Gastrocnemius medialis (tissue), 3 donors: ENCODE results near the genes DDX5 and PRKCA.

GRCh38 chr17:64074192-64074757 is 53.8 kb upstream of the ICAM2 start:
- PRO-cap, result no peak
- RAMPAGE, long total RNA, 3 experiments, result no peak in any of the 3 experiments

DNA sequence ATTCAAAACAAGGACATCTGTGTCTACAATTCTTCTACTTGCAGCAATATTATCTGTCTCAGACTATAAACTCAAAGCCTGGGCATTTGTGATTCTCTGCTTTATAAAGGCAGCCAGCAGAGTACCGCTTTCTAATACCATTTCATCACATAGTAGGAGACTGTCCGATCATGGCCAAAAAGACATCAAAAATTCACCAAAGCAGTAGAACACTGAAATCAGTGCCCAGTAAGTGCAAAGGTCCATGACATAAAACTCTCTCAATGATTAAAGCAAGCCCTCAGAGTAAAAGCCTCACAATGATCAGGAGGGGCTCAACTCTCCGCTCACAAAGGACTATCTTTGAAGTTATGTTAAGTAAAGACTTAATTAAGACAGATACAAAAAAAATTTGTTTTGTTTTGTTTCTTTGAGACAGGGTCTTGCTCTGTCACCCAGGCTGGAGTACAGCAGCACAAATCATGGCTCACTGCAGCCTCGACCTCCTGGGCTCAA is 23.0 kb downstream of the ERN1 start:
- PRO-cap, result no peak
- RAMPAGE, long total RNA, 3 experiments, result no peak in any of the 3 experiments

GRCh38 chr17:64130243-64131057 is 506 bp upstream of the ERN1 start:
- PRO-cap, result bidirectional peak, plus-strand start at chr17:64130358, minus-strand start at chr17:64130141
- RAMPAGE, long total RNA, 3 experiments, result no peak in any of the 3 experiments

DNA sequence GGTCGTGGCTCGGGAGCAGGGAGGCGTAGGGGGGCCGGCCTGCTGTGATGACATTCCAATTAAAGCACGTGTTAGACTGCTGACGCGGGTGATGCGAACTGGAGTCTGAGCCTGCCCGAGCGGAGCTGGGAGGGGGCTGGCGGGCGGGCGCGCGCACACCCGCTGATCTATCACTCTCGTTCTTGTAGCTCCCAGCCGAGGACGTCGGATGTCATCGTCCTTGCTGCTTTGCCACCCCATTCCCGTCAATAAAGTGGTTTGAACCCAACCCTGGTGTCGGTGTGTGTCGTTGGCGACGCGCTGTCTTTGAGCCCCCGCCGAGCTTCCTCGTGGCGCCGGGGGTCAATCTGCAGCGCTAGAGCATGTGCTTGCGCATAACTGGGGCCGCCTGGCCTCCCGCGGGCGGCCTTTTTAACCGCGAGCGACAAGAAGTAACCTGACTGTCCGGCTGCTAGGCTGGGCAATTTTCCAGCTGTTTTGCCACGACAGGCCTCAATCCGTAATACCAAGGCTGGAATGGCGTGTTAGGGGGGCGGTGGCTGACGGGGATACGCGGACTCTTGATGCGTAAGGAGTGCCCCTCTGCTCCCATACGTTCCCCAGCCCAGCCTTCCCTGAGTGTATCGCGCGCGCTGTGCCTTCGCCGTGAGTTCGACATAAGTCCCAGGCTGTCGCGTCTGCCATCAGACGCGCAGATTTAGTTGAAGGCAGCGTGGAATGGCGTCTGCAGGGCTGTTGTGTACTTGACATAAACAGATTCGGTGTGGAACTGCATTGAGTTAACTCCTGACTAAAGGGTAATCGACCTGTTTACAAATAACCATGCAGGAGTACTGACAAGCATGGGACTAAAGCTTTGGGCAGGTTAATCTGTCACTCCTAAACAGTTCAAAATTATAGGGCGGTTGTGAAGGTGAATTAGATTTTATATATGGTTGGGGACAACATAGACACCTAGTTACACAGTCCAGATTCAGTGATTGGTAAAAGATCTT is 16.4 kb upstream of the ERN1 start:
- PRO-cap, result bidirectional peak, plus-strand start at position 637 of the sequence, minus-strand start at position 479 of the sequence
- RAMPAGE, long total RNA, 3 experiments, result no peak in any of the 3 experiments

GRCh38 chr17:64230493-64231674 is 32.2 kb downstream of the TEX2 start:
- PRO-cap, result no peak
- RAMPAGE, long total RNA, 3 experiments, result no peak in any of the 3 experiments

GRCh38 chr17:64499672-64500429 is 3.0 kb upstream of the POLG2 start:
- PRO-cap, result no peak
- RAMPAGE, long total RNA, 3 experiments, result no peak in any of the 3 experiments

GRCh38 chr17:64502803-64503741 is 3.0 kb downstream of the DDX5 start:
- PRO-cap, result no peak
- RAMPAGE, long total RNA, 3 experiments, result no peak in any of the 3 experiments

DNA sequence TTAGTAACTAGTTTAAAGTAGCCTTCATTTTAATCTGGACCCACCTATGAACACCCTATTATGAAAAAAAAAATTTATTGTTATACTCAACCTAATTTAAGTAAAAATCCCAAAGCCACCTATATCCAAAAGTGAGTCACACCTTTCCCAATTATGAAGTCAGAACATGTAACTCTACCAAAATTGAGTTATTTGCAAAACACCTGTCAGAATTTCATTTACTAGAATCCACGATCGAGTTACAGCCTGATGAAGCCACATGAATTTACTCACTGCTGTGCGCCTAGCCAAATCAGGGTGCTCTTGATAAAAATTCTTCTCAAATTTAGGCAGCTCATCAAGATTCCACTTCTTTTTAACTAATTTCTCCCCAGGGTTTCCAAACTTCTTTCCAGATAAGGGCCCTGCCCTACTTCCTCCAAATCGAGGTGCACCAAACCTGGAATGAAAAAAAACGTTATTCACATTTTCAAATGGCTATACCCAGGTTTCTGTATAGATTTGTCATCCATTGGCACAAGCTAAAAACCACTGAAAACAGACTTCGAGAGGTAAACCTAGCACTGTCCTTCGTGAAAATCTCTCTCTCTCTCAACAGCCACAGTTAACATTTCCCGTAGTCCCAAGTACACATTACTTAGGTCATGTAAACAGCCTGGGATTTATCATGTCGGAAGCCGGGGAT is 1.5 kb downstream of the DDX5 start:
- PRO-cap, result no peak
- RAMPAGE, long total RNA, 3 experiments, result no peak in any of the 3 experiments

DNA sequence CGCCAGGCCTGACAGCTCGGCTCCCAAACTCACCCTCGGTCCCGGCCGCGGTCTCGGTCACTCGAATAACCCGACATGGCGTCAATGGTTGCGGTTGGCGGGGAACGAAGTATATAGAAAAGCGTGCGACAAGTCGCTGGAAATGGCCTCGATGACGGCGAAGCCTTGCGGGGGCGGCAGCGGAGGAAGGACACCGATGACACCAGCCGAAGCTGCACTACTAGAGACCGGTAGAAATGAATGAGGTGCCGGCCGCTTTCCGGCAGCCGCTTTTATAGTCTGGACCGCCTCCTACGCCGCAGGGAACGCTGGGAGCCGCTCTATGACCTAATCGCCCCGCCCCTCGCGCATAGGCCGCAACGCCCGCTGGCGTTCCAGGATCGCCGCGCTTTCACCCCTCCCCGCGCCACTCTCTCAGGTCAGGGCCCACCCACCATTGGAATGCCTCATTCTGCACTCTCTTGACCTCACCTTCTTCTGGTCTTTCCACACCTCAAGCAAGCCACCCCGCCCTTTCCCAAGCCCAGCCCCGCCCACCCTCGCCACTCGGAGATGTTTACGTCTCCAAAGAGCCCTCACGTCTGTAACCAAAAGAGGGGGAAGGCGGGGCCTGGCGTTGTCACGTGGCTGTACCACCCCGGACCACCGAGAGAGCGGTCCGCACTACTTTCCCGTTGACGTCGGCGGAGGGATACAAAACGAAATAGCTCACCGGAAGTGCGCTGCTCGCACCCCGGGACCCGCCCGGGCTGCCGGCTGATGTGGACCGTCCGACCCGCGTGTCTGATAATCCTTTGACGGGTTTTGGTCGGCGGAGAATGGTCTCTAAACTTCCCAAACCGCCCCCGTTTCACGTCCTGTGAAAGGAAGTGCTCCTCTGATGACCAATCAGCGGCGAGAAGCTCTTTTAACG is at the start of gene DDX5:
DDX5 (minus strand) TSS at position 247 of the 913 bp plus-strand sequence.
- PRO-cap, result bidirectional peak, plus-strand start at position 359 of the sequence, minus-strand start at position 247 of the sequence; bidirectional peak, plus-strand start at position 731 of the sequence, minus-strand start at position 796 of the sequence
- RAMPAGE, long total RNA, 3 experiments, result start-site peak on the plus strand in 1 of 3 experiments, centred at position 741 of the sequence, 11 reads per replicate; start-site peak on the minus strand in 3 of 3 experiments, centred at positions 241 to 818 of the sequence, 9 to 3,023 reads per replicate

DNA sequence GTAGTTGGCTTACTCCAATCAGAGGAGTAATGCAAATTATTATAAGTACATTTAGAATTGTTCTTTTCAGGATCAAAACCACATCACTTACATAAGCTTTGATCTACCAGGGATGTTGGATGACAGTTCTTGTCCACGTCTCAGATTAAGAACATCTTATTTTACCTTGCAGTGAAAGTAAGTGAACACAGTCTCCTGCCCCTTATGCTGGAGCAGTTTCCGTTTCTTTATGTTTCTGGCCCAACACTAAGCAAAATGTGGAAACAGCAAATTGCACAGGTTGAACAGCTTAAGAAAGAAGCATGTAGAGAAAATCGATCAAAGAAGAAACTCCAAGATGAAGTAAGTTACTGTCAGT is 25.9 kb downstream of the CEP95 start:
- PRO-cap, result no peak
- RAMPAGE, long total RNA, 3 experiments, result no peak in any of the 3 experiments

DNA sequence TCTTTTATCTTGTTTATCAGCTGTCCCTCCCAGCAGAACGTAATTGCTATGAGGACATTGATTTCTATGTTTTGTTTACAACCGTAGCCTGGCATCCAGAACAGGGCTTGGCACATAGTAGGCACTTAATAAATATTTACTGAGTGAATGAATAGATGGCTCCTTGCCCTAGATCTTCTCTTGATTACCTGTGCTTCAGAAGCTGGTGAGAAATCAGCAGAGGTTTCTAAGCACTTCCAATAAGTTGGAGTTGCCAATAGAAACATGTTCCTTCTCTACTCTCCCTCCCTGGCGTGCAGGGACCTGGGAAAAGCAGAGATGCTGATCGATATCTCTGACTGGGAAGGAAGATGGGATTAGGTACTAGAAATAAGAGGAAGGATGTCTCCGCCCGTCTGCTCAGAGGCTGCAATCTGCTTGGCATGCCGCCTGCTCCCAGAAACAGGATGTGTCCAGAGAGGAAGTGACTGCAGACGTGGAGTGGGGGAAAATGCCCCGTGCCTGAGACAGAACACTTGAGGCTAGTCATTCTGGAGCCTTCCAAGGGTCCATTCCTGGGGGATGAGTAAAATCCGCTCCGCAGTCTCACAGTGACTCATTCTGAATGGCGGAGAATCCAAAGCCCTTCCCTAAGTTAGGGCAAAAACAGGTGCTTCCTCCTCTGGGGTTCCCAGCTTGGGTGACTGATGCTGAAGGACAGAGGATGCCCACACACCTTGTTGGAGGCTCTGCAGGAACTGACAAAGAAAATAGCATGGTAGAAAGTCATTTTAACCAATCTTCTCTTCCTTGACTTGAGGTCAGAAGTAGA is 44.9 kb upstream of the SMURF2 start:
- PRO-cap, result no peak
- RAMPAGE, long total RNA, 3 experiments, result no peak in any of the 3 experiments

GRCh38 chr17:64758454-64758685 is 96.3 kb upstream of the SMURF2 start:
- PRO-cap, result no peak
- RAMPAGE, long total RNA, 3 experiments, result no peak in any of the 3 experiments

GRCh38 chr17:64989113-64989383 is 67.5 kb downstream of the GNA13 start:
- PRO-cap, result bidirectional peak, plus-strand start at chr17:64989298, minus-strand start at chr17:64989236
- RAMPAGE, long total RNA, 3 experiments, result no peak in any of the 3 experiments

DNA sequence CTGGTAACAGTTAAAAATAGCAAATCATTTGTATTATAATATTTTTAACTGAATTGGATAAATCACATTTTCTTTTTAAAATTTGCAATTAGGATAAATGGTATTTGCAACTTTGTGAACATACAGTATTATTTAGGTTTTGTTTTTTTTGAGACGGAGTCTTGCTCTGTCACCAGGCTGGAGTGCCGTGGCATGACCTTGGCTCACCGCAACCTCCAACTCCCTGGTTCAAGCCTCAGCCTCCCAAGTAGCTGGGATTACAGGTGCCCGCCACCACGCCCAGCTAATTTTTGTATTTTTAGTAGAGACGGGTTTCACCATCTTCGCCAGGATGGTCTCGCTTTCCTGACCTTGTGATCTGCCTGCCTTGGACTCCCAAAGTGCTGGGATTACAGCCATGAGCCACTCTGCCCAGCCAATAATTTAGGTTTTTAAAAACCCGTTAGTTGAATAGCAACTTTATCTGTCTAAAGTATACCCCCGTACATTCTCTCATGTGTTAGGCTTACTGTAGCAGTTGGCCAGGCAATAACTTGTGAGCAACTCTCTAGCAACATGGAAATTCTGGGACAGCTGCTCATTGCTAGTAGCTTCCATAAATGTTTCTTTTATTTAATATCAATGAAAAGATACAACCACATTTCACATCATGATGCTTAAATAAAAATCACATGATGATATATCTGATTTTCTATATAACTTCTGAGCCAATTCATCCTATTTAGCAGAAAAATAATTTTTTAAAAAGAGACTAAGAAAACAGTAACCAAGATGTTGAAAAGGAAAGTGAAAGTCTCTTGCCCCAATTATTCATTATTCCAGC is 16.0 kb downstream of the GNA13 start:
- PRO-cap, result no peak
- RAMPAGE, long total RNA, 3 experiments, result no peak in any of the 3 experiments

DNA sequence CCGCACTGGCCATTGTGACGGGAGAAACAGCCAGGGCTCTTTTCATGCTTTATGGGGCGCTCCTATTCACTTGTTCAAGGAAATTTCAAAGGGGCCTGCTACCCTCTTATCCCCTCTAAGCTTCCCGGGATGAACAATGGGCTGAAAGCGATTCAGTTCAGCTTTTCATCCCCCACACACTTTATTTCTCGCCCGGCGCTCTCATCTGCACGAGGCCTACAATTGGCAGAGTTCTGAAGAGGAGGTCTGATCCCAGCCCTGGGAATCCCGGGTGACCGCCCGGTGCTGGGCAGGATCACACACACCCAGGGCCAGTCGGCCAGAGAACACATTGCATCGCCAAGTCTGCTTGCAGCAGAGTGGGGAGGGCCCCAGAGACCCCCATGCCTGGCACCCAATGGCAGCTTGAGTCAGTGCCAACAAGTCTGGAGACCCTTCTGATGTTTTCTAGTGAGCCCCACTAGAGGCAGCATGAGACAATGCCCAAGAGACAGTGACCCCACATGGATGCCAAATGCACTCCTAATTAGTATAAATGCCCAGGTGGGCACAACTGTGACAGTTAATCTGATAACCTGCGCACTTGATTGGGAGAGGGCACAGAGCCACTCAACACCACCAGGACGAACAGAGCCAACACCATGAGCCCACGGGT is 15.2 kb downstream of the AXIN2 start:
- PRO-cap, result unidirectional peak, plus-strand start at position 302 of the sequence
- RAMPAGE, long total RNA, 3 experiments, result no peak in any of the 3 experiments

- PRO-cap, result no peak
- RAMPAGE, long total RNA, 3 experiments, result no peak in any of the 3 experiments
Observed at GRCh38 chr17:65573003-65573709, 11.7 kb upstream of the AXIN2 start.

DNA sequence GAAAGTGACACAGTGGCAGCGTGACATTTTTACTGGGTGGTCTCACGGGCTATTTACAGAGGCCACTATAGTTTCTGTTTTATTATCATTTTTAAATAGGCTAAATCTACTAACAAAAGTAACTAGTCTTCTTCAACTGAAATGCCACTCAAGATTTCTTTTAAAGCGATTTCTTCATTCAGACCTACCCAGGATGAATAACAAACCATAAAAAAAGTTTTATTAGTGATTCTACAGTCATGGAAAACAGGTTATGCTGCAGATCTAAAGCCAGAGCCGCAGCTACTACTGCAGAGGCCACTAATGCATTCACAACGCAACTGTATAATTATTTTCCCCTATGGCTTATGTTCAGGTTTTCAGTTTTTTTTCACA is 136.2 kb upstream of the AXIN2 start:
- PRO-cap, result no peak
- RAMPAGE, long total RNA, 3 experiments, result no peak in any of the 3 experiments

DNA sequence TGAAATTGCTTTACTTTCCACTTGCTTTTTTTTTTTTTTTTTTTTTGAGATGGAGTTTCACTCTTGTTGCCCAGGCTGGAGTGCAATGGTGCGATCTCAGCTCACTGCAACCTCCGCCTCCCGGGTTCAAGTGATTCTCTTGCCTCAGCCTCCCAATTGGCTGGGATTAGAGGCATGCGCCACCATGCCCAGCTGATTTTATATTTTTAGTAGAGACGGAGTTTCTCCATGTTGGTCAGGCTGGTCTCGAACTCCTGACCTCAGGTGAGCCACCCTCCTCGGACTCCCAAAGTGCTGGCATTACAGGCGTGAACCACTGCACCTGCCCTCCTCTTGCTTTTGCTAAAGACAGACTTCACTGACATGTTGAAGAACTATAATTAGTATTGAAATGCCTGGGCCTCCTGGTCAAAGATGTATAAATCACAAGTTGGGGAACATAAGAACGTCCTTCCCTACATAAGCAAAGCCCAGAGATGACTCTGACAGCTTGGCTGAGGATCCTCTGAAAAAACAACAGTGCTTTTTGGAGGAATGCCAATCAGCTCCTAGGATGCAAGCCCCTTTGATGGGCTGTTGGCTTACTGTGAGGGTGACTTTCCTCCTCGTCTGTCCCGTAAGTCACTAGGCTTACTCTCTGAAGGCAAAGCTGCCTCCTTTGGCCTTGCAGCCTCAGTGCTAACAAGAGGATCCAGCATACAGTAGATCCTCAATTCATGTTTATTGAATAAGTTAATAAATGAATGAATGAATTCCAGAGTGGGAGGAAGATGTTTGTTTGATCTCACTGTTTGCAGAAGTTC is 6.5 kb downstream of the APOH start:
- PRO-cap, result no peak
- RAMPAGE, long total RNA, 3 experiments, result no peak in any of the 3 experiments

- PRO-cap, result no peak
- RAMPAGE, long total RNA, 3 experiments, result no peak in any of the 3 experiments
Observed at GRCh38 chr17:66223348-66223981, 5.8 kb downstream of the APOH start.

- PRO-cap, result bidirectional peak, plus-strand start at chr17:66302616, minus-strand start at chr17:66302486
- RAMPAGE, long total RNA, 3 experiments, result no peak in any of the 3 experiments
Observed at GRCh38 chr17:66301796-66302749, at the start of gene PRKCA. Gene PRKCA (plus strand): TSS chr17:66302613.